ENCODE data around the genes HSP90AB1, ENPP4 and MEP1A.

DNA sequence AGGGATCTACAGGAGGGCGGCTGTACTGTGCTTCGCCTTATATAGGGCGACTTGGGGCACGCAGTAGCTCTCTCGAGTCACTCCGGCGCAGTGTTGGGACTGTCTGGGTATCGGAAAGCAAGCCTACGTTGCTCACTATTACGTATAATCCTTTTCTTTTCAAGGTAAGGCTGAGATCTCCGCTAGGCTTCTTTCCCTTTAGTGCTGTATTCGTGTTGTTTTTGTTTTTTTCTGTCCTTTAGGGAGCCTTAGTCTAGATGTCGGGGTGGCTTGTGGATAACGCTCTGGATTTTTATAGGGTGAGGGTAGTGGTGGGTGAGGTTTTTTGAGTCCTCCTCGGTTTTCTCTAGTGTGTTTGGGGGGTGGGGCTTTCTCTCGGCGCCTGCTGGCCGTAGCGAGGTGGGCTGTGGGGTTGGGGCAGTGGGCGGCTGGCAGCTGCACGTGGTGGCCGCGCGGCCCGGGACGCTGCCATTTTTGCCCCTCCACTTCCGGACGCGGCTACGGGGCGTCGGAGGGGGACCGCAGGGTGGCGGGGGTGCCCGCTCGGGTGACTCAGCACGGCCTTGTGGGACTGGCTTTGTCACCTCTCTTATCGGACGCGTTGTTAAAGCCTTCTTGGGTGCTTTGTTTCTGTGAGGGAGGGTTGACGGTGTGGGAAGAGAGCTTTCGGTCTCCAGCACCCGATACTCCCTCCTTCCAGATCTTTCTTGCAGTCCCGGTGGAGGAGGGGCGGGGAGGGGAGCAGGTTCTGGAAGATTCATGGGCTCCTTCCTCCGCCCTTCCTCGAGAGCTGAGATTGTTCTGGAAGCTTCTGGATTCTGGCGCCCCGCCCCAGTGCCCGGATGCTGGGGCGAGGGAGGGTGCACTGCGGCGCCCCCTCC, at the start of gene HSP90AB1:
HSP90AB1 (plus strand) TSS at position 70 of the 881 bp plus-strand sequence.
- RRBS, result under 1% methylated on average over 4 of the region's 53 CpGs

DNA sequence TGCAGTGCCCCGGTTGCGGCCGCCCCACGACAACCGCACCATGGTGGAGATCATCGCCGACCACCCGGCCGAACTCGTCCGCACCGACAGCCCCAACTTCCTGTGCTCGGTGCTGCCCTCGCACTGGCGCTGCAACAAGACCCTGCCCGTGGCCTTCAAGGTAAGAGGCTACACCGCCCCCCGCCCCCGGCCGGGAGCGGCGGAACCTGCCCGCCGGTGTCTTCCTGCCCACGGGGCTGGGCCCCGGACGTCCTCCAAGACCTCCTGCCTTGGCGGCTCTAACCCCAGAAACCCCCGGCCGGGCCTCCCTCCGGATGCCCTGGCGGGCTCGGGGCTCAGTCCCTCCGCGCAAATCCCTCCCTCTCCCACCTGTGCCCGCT, 45.1 kb upstream of the SUPT3H start:
- RRBS, result 1% methylated on average over 12 of the region's 36 CpGs

- RRBS, result no CpG with 5 or more reads among the region's 4 CpGs
Observed at GRCh38 chr6:45548271-45549126, 170.8 kb upstream of the SUPT3H start.

DNA sequence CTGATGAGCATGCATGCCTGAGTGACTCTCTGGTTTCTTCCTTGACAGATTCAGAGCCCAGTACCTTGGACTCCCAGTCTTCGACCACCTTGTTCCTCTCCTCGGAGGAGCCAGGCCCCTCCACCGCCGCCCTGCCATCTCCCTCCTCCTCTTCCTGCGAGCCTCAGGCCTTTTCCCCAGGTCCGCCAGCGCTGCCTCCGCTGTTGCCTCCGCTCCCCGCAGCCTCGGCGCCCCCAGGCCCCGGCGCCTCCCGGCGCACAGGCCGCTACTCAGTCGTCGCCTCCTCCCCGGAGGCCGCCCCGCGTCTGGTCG, 285.3 kb upstream of the SUPT3H start:
- RRBS, result 42% methylated on average over 6 of the region's 24 CpGs

- RRBS, result no CpG with 5 or more reads among the region's 61 CpGs
Observed at GRCh38 chr6:46129695-46130546, at the start of gene ENPP4. Gene ENPP4 (plus strand): TSS chr6:46129989.

DNA sequence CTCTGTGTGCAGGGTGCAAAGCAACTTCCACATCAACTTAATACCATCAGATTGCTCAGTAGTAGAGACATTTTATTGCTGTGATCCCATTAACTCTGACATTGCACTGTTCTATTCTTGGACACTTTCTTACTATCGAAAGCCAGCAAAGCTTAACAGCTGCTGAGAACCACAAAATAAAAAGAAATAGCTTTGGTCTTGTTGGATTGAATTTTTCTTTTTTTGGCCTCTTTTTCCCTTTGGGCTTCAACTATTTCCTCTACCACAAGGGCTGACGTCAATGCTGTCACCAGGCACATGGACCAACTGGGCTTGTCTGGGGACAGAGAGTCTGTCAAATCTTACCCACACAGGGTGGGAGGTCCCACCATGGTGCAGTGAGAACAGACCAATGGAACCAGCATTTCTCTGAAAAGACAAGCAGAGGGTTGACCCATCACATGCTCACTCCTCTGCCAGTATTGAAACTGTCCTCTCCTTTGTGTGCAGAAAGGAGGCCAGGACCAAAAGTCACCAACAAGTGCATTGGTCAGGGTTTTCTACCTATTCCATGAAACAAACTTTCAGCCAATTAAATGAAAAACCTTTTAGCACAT, 63.5 kb upstream of the ENPP5 start:
- RRBS, result no CpG with 5 or more reads among the region's 2 CpGs

DNA sequence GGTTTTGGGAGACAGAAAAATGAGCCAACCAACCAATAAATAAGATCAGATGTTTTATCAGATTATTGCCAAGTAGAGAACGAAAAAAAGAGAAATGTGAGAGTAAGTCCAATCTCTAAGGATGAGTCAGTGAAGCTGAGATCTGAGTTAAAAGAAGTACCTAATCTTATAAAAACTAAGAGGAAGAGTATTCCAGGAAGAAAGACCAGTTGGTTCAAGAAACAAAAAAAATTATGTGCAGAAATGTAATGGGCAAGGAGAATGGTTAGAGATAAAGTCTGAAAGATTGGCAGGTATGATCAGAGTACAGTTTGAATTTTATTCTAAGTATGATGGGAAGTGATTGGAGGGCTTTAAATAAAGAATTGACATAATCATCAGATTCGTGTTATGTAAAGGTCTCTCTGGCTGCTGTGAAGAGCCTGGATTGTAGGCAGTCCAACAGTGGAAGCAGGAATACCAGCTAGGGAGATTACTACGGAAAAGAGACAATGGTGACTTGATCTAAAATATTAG, 79.6 kb downstream of the RCAN2 start:
- RRBS, result no CpG with 5 or more reads among the region's 3 CpGs

- RRBS, result no CpG with 5 or more reads among the region's 14 CpGs
Observed at GRCh38 chr6:46490308-46490750, 920 bp downstream of the RCAN2 start.

- RRBS, result no CpG with 5 or more reads among the region's 4 CpGs
Observed at GRCh38 chr6:46508923-46509768, 17.9 kb upstream of the RCAN2 start.

- RRBS, result no CpG with 5 or more reads among the region's 6 CpGs
Observed at GRCh38 chr6:46677331-46677981, 10.2 kb upstream of the TDRD6 start.

- RRBS, result no CpG with 5 or more reads among the region's 8 CpGs
Observed at GRCh38 chr6:46793193-46793653, at the start of gene MEP1A. Gene MEP1A (plus strand): TSS chr6:46793389.

GRCh38 chr6:46947518-46948065, 25.9 kb upstream of the ADGRF5 start:
- RRBS, result no CpG with 5 or more reads among the region's 8 CpGs

DNA sequence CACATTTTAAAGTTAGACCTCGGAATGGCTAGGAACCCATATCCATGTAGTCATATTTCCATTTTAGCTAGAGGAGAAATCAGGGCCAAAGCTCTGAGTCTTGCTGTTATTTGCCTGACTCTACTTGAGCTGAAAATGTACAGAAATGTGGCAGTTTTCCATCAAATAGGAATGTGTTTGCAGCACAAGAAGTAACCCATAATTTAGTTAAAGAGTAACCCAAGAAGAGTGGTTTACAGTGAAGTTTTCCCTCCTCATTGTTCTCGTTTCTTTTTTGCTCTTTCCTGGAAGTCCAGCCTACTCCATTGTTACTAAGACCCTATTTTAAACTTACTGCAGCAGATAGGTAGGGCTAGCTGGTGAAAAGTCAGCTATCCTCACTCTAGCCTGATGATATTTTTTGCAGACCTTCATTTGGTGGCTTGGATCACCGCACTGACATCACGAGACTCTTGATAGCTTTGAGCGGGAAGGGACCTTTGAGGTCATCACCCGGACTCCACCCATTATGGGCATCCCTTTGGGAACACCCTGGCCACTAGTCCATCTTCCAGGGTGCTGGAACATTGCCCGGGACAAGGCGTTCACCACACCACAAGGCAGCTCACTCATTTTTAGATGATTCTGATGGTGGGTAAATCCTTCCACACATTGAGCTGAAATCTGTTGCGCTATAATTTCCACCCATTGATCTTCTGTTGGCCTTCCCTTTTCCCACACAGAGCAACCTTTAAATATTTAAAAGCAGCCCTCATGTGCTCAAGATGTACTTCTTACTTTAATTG, 28.1 kb upstream of the ADGRF5 start:
- RRBS, result 77% methylated on average over 2 of the region's 9 CpGs

DNA sequence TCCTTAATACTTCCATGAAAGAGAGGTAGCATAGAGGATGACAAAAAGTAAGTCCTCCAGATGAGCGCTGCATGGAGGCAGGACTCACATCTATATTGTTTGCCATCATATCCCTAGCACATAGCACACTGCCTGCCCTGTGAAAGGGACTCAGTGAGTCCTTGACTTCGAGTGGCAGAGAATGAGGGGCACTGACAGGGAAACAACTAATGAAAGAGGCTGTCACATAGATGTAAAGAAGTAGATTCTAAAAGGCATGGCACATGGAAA, 30.5 kb upstream of the ADGRF5 start:
- RRBS, result no CpG with 5 or more reads among the region's 2 CpGs

DNA sequence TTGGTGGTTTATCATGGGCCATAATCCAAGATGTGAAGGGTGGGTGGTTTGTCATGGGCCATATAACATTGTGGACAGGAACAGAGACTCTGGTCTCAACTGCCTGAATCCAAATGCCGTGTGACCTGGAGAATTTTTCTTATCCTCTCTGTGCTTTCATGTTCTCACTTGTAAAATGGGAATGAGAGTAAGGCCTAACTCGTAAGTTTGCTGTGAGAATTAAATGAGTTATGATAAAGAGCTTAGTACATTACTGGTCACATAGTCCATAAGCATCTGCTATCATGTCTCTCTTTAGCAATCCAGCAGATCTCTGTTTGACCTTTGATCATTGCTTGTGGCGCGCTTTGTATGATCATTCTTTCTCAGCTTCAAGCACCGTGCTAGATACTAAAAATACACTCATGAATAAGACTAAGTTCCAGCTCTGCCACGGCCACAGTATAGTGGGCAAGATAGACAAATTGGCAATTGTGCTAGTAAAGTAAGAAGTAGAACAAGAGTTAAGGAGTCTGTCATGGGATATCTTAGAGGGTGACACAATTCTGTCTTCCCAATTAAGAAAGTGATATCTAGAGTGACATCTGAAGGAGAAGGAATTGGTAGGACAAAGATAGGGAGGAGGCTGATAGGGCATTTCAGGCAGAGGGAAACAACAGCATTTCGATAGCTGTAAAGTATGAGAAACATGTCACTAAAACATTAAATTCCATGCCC, 75.1 kb upstream of the ADGRF1 start:
- RRBS, result no CpG with 5 or more reads among the region's 7 CpGs

DNA sequence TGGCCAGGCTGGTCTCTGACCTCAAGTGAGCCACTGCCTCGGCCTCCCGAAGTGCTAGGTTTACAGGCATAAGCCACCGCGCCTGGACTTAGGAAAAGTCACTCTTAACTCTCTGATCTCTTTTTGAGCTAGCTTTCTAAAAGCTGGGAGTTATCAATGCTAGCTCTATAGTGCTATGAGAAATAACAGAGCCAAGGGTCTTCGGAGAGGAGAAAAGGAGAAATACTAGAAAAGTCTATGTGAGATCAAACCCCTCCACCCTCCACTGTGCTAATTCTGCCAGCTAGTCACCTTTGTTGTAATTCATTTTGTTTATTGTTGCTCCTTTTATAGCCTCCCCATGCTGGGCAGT, 90.3 kb upstream of the ADGRF1 start:
- RRBS, result no CpG with 5 or more reads among the region's 5 CpGs

DNA sequence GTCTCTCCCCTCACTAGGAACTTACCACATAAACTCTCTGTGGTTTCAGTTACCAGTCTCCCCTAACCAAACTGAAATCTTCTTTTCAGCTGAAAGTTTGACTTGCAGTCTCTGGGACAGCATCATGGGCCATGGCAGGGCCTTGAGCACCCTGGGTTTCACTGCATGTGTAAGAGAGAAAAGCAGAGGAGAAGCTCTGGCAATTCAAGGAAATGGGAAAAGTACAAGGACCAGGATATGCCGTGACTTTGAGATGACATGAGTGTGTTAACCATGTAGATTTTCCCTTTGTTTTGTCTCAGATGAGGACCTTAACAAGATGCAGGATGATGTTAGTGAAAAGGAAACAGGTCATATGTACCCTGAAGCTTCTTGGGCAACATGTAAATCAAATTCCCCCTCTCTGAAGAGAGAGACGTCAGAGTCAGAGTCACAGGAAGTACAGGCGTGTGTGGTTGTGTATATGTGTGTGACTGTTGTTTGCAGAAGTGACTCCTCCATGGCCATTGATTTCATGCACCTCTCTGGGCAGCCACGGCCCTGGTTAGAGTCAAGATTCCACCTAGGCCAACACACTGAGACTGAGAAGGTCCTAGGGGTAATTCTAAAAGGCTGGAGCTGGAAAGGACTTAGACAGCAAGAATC, 106.2 kb downstream of the TNFRSF21 start:
- RRBS, result no CpG with 5 or more reads among the region's 4 CpGs

GRCh38 chr6:47479070-47479583, 1.5 kb downstream of the CD2AP start:
- RRBS, result no CpG with 5 or more reads among the region's 5 CpGs